Spleen (tissue), 7 donors: ENCODE data around the genes ZNF670, OR13G1, OR14A16, OR2T33, OR2T12, OR14C36, OR2T6, OR2T1 and OR2T34.

GRCh38 chr1:247078007-247079085 lies at the start of gene ZNF670:
Gene ZNF670, minus strand, starts transcription at chr1:247078811.
- PRO-cap, 4 experiments: peak in 4 of 4 experiments; most common plus-strand start chr1:247078380 (in 4); most common minus-strand start chr1:247078781 (in 4)
- RAMPAGE, long total RNA, 4 experiments: start-site peak on the minus strand in 3 of 4 experiments, at chr1:247078743-247078796 at its widest, 30 to 43 reads per replicate

- PRO-cap, 4 experiments: no peak in any of the 4 experiments
- RAMPAGE, long total RNA, 4 experiments: no peak in any of the 4 experiments
Measured at GRCh38 chr1:247079375-247079903, 828 bp upstream of the ZNF670 start.

GRCh38 chr1:247104841-247105627 lies 878 bp upstream of the ZNF669 start:
- PRO-cap, 4 experiments: no peak in any of the 4 experiments
- RAMPAGE, long total RNA, 4 experiments: no peak in any of the 4 experiments

- PRO-cap, 4 experiments: no peak in any of the 4 experiments
- RAMPAGE, long total RNA, 4 experiments: no peak in any of the 4 experiments
Measured at GRCh38 chr1:247309975-247310830, 21.5 kb downstream of the ZNF496 start.

- PRO-cap, 4 experiments: peak in 3 of 4 experiments; most common minus-strand start chr1:247331221 (in 3)
- RAMPAGE, long total RNA, 4 experiments: no peak in any of the 4 experiments
Measured at GRCh38 chr1:247331076-247331252, 703 bp downstream of the ZNF496 start.

DNA sequence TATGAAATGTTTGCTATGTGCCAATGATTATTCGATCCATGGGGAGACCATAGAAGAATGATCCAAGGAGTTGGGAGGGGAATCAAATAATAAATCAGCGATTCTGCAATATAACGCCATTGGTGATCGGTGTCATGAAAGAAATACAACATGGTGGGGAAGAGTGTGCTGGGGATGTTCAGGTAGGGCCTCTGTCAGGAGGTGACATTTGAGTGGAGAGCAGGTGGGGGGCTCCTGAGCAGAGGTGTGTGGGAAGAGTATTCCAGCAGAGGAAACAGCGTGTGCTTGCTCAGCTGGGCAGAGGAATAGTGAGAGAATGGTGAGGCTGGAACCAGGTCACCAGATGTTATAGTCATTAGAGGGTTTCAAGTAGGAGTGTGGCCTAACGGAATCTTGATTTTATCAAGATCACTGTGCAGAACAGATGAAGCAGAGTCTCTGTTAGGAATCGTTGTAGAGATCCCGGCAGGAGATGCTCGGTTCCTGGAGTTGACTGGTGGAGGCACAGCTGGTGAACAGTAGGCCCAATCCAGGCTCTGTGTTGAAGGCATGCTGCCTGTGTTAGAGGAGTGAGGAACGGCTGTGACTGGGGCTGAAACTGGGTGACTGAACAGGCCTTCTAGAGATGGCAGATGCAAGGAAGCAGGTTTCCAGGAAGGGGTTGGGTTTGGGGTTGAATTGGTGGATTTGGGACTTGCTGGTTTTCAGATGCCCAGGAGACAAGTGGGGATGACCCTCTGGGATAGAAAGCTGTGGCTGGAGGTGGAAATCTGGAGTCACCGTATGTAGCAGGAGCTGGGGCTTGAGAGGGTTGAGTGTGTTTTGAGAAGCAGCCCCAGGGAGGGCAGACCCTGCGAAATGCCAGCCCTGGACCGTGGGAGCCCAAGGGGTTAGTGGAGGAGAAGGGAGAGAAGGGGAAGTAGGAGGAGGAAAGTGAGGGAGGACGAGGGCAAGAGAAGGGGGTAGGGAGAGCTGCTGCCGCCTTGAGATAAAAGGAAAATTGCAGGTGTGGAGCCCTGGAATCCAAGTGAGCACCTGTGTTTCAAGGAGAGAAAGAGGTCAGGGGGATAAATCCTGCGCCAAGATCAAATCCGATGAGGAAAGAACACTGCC lies 3.2 kb upstream of the ZNF496 start:
- PRO-cap, 4 experiments: no peak in any of the 4 experiments
- RAMPAGE, long total RNA, 4 experiments: start-site peak on the plus strand in 1 of 4 experiments, centred at position 777 of the sequence, 6 reads per replicate

- PRO-cap, 4 experiments: no peak in any of the 4 experiments
- RAMPAGE, long total RNA, 4 experiments: no peak in any of the 4 experiments
Measured at GRCh38 chr1:247360063-247360692, 28.5 kb upstream of the ZNF496 start.

DNA sequence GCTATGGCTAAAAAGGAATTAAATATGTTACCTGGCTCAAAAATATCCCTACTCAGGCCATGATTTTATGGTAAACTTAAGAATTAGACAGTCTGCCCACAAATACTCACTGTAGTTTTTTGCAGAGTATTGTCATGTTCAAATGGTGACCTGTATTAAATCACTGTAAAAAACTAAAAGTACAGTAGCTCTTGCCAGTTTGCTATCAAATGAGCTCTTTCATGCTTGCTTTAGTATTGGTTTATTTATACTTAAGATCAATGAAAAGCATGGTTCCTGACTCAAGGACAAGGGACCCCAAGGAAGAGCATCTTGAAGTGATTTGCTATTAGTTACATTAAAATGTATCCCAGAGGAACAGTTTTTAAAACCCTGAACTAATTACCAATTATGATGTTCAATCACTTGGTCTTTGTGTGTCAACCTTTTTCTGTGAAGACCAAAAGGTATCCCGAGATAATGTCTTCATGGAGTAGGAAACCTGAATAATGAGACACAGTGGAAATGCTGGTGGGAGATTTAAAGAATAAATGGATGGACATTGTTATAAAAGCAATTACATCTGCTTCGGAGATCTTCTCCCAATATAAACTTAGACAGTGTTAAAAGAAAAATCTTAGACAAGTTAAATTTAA lies at the start of gene OR13G1:
Gene OR13G1 (minus strand): TSS at position 210 of the 635 bp plus-strand sequence.
- PRO-cap, 4 experiments: no peak in any of the 4 experiments
- RAMPAGE, long total RNA, 4 experiments: no peak in any of the 4 experiments

DNA sequence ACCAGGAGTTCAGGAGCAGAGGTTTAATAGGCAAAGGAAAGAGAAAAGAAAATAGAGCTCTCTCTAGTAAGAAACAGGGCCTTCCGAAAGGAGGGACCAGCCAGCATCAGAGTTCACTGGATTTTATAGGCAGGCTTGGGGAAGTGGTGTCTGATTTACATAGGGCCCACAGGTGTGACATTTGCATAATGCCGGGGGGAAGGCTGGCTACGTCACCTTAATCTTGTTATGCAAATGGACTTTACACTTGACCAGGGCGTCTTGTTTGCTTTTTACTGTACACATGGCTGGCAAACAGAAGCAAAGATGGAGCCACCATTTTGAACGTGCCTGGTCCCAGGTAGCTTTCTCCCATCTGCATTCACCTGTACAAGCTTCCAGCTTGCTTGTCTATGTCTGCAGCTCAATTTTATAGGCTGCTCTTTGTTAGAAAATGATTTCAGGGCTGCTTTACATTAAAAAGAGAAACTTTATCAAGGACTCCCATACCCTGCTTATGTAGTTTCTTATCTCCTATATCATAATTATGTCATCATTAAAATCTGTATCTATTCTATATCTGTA lies at the start of gene OR14A16:
Gene OR14A16 (minus strand): TSS at position 81 of the 564 bp plus-strand sequence.
- PRO-cap, 4 experiments: no peak in any of the 4 experiments
- RAMPAGE, long total RNA, 4 experiments: no peak in any of the 4 experiments

GRCh38 chr1:248277858-248278270 lies at the start of gene OR2T33:
Gene OR2T33, minus strand, starts transcription at chr1:248277976.
- PRO-cap, 4 experiments: no peak in any of the 4 experiments
- RAMPAGE, long total RNA, 4 experiments: no peak in any of the 4 experiments

DNA sequence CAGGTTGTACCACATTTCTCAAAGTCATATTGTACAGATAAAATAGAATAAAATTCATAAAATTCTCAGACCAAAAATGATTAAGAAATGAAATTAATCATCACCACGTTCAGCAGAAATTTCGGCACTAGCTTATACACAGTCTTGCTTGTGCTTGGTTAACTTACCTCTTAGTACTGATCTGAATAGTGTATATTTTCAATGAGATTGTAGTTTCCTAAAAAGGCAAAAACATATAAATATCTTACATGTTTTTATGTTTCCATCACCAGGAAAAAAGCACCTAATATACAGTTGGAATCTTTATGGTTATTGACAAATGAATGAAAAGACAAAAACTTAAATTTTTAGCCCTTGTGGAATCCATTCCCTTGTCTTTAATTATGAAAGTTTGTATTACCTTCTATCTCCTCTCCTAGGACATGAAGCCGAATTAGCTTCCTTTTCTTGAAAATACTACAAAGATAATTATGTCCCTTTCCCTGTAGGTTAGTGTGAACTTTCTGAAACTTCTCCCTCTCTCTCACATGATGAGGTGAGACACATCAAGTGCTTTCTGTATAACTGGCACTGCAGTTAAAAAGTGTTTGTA lies at the start of gene OR2T12:
Gene OR2T12 (minus strand): TSS at position 246 of the 592 bp plus-strand sequence.
- PRO-cap, 4 experiments: no peak in any of the 4 experiments
- RAMPAGE, long total RNA, 4 experiments: no peak in any of the 4 experiments

- PRO-cap, 4 experiments: no peak in any of the 4 experiments
- RAMPAGE, long total RNA, 4 experiments: no peak in any of the 4 experiments
Measured at GRCh38 chr1:248348563-248348896, at the start of gene OR14C36. Gene OR14C36, plus strand, starts transcription at chr1:248348775.

- PRO-cap, 4 experiments: no peak in any of the 4 experiments
- RAMPAGE, long total RNA, 4 experiments: no peak in any of the 4 experiments
Measured at GRCh38 chr1:248375393-248376001, at the start of gene OR2T6. Gene OR2T6, plus strand, starts transcription at chr1:248375746.

GRCh38 chr1:248402722-248403275 lies at the start of gene OR2T1:
Gene OR2T1, plus strand, starts transcription at chr1:248403048.
- PRO-cap, 4 experiments: no peak in any of the 4 experiments
- RAMPAGE, long total RNA, 4 experiments: no peak in any of the 4 experiments

GRCh38 chr1:248574594-248575045 lies at the start of gene OR2T34:
Gene OR2T34, minus strand, starts transcription at chr1:248574757.
- PRO-cap, 4 experiments: no peak in any of the 4 experiments
- RAMPAGE, long total RNA, 4 experiments: no peak in any of the 4 experiments

- PRO-cap, 4 experiments: no peak in any of the 4 experiments
- RAMPAGE, long total RNA, 4 experiments: no peak in any of the 4 experiments
Measured at GRCh38 chr1:248825418-248825803, 304 bp downstream of the SH3BP5L start.